HT-29 (cell line): ENCODE measurements around a stretch of chr6.

- RAMPAGE, long total RNA, result no peak
These were observed 166.8 kb downstream of the TTLL2 start for GRCh38 chr6:167491696-167492052.

GRCh38 chr6:167495486-167495864 lies 170.6 kb downstream of the TTLL2 start:
- RAMPAGE, long total RNA, result no peak

- RAMPAGE, long total RNA, result no peak
These were observed 170.9 kb downstream of the TTLL2 start for GRCh38 chr6:167495865-167496166.

DNA sequence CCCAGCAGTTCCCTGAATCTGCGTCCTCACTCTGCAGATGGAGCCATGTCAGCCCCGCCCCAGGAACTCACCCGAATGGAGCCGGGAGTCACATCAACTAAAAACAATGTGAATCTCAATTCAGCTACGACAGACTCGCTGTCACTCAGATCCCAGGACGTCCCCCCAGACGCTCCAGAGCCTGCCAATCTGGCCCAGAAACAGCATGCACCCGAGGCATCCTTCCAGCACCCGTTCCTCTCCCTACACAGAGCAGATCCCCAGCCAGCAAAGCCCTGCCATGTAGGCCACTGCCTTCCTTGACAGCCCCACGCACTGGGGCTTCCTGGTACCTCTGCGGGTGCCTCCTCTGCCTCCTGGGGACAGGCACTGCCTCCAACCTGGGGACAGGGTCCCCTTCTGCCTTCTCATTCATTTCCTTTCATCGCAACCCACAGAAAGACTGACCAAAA lies 248.0 kb downstream of the TTLL2 start:
- RAMPAGE, long total RNA, result no peak

DNA sequence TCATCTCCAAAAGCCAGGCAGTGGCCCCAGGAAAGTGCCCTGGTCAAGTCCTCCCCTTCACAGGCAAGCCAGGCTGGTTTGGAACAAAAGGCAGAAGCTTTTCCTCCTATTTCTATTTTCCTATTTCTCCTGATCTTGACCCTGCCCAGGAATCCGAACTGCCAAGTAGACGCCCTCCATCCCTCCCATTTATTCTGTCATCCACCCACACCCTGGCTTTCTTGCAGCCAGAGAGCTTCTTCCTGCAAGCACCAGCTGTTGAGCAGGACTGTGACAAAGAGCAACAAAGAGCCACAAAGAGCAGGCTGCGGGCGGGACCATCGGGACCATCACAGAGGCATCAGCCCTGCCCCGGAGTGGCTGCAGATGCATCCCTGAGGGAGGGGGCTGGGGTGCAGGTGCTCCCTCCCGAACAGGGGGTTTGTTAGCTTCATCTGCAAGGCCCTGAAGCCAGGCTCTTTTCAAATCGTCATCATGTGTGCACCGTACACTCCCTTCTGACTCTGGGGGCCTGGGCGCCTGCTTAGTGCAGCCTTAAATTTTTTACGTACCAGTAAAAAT lies 149.6 kb upstream of the AFDN start:
- RAMPAGE, long total RNA, result no peak

- RAMPAGE, long total RNA, result no peak
These were observed 148.7 kb upstream of the AFDN start for GRCh38 chr6:167678037-167678315.

- RAMPAGE, long total RNA, result no peak
These were observed 143.8 kb upstream of the AFDN start for GRCh38 chr6:167682579-167683592.

DNA sequence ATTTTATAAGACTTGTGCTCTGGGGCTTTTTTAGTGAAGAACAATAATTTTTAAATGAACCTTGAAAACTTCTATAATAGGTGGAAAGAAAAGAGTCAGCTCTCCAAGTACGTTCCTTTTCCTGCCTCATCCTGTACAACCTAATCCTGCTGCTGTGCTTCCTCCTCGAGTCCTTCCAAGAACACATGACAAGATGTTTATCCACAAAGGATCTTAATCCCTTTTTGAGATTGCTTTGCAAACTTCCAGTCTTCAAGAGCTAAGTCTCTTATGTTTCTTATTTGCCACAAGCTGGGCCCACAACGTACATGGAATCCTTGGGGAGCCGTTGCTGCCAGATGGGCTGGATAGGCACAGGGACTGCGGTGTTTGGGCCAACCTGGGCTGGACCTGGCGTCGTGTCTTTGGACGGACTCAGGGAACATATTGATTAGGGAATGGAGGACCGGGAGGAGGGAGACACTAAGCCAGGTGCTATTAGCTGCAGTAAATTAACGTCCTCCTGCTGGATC lies 79.8 kb upstream of the AFDN start:
- RAMPAGE, long total RNA, result no peak

GRCh38 chr6:167789274-167789696 lies 37.4 kb upstream of the AFDN start:
- RAMPAGE, long total RNA, result no peak

- RAMPAGE, long total RNA, result no peak
These were observed 1.1 kb upstream of the AFDN start for GRCh38 chr6:167825370-167826213.

DNA sequence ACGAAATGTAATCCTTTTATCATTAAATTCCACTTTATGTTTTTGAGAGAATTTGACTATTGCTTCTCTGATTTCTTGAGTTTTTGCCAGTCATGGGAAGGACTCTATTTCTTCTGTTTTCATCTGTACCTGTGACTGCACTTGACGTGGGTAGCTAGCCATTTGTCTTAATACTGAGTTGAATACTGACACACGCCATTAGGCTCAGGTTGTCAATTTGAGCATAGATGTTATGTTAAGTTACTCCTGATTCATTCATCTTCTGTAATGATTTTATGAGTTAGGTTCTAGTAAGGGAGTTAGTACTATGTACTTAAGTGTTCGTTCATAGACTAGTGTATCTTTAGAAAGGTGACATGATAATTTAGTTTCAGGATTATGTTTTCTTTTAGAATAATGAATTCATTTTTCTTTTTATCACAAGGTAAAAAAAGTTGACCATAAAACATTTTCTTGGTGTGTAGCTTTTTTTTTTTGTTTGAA lies 1.6 kb downstream of the AFDN start:
- RAMPAGE, long total RNA, result no peak

DNA sequence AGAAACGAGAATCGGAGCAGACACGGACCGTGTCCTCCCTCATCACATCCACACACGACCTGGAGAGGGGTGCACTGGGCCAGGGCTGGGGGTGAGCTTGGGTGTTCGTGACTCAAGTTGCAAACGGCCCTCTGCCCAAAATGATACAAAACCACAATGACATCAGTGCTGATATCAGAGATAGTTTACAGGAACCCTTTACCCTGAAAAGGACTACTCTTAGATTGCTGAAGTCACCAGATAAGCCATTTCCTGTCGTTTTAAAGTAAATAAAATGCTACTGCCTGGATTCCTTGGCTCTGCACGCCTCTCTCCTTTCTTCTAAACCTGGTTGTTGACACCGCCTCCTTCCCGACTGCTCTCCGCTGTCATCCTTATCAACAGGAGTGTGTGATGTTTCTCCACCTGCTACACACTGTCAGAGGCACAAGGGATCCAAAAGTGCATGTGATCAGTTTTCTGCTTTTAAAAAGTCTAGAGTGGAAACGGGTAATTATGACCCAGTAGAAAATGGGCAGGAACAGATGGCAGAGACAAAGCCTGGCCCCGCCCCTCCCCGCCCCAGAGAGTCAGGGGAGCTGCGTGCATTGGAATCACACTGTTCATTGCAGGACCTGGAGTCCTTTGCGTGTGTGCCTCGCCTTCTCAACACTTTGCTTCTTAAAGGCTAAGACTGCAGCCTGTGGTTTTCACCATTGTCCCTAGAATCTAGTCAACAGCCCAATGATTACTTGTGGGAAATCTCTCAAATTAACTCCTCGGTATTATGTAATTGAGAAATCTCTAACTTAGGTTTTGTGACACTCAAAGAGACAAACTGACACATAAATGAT lies 38.6 kb downstream of the KIF25 start:
- RAMPAGE, long total RNA, result no peak

DNA sequence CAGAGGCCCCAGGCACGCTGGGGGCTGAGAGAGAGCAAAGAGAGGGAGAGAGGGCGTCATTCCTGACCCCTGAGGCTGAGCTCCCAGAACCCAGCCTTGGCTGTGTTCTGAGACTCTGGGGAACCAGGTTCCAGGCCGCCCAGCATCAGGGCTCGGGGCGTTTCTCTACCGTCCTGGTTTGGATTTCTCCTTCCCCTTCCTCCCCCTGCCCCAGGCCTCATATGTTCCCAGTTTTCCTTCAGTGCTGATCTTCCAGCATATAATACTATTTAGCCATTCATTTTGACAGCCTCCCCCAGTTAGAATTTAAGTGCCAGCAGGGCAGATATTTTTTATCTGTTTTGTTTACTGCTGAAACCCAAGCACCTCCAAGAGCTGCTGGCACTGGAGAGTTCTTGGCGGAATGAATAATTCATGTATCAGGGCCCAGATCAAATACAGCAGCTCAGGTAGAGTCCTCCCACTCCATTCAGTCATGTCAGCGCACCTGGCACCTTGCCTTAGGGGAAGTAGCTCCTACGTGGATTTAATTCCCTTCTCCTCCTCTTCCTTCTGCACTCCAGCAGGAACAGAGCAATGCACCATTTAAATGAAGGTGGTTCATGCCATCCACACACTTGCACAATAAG lies 23.4 kb upstream of the FRMD1 start:
- RAMPAGE, long total RNA, result no peak

GRCh38 chr6:168132544-168133113 lies 53.6 kb upstream of the FRMD1 start:
- RAMPAGE, long total RNA, result no peak

DNA sequence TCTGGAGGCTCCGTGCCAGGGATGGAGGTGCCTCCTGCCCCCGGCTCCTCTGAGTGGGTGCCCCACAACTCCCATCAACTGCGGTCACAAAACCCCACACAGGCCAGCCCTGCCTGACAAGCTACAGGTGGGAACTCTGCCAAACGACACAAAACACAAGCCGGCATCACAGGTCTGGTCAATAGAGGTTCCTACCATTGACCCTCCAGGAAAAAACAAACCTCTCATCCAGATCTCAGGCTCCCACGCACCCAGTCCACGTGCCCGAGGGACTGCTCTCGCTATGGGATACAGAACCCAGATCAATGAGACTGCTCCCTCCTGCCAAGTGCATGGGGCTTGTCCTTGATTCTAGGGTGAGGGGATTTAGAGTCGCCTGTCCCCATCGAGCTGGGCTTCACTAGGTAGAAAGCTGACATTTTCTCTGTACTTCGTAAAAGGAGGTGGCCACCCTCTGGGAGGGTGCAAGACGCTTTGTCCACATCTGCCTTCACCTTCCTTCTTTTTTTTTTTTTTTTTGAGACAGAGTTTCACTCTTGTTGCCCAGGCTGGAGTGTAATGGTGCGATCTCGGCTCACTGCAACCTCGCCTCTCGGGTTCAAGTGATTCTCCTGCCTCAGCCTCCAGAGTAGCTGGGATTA lies 48.7 kb downstream of the DACT2 start:
- RAMPAGE, long total RNA, result no peak

GRCh38 chr6:168318946-168319602 lies 503 bp downstream of the DACT2 start:
- RAMPAGE, long total RNA, result no peak

DNA sequence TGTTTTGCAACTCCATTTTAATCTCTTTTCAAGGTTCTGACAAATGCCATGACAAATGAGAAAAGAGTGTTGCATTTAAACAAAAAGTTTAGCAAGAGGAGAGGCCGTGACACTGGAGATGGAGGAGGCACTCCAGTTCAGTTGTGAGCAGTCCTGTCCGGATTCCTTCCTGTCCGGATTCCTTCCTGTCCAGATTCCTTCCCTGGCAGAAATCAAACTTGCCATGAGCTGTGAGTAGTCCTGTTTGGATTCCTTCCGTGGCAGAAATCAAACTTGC lies 48.5 kb upstream of the DACT2 start:
- RAMPAGE, long total RNA, result no peak

DNA sequence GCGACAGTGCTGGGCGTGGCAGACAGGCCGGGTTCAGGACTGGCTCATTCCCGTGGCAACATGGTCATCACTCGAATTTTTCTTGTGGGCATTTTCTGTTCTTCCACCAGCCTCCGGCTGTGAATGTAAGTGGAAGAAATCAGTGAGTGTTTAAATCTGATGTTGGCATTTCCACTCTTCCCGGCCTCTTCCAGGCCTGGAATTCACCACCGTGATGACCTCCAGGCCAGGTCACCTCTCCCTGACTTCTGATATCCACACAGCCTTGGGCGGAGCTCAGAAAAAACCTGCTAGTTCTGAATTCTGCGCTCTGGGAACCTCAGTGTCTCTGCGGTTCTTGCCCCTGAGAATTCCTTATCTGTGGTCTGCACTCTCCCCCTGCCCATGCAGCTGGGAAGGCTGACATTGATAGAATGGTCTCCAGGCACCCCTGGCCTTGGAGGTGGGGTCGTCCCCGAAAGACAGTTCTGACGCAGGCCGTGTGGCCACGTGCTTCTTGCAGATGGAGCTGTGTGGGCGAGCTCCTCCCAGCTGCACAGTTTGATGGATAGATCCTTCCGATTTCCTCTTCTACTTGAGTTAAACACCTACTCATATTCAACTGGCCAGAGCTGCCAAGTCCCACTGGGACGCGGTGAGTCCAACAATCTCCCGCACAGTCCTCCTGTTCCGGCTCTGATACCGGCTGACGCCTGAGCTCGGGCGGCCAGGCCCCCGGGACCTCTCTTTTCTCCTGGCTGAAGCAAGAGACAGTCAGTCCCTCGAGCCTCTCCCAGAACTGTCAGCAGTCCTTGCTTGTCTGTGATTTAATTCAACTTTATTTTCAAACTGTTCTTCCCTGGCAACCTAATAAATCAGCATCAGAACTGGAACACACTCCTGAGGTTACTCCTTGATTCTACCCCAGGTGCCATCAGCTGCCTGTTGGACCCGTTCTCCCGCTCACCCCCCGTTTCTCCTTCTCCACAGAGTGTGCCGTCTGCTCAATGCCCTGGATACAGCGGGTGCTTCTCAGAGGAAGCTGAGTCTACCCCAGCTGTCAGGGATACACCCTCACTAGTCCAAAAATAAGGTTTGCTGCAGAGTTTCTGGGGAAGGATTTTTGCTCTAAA lies 57.9 kb upstream of the DACT2 start:
- RAMPAGE, long total RNA, result no peak

GRCh38 chr6:168541238-168541558 lies 100.2 kb downstream of the SMOC2 start:
- RAMPAGE, long total RNA, result no peak

GRCh38 chr6:168542075-168542838 lies 101.3 kb downstream of the SMOC2 start:
- RAMPAGE, long total RNA, result no peak